Measurements from ENCODE around the genes PACSIN1 and DEF6.

DNA sequence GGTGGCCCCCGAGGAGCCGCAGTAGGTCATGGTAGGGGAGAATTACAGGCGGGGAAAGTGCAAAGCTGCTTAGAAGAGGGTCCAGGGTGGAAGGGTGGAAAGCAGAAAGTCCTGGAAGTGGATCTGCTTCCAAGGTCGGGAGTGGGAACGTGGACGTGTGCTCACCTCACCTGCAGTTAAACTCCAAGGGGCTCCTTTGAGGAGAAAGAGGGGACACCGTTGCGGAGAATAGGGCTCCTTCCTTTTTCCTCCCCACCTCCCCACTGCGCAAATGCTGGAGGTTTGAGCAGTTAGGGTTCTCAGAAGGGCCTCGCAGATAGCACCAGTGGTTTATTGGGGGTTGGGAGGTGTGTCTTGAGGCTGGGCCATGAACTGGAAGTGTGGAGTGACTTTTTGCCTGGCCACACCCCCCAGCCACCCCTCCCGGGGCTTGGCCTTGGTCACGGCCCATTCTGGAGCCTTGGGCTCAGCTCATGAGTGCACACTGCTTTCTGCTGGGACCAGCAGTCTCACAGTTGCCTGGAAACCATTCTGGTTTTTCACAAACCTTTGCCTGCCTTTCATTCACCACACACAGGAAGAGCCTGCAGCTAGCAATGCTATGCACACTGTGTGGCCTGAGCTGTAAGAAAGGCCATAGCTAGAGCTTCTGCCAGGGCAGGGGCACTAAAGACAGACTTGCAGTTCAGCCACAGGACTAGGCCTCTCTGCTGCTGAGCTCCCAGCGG, 100.5 kb upstream of the MLN start:
- PRO-cap = bidirectional peak, plus-strand start at position 453 of the sequence, minus-strand start at position 265 of the sequence

GRCh38 chr6:33995579-33996052, 150.3 kb downstream of the GRM4 start:
- PRO-cap = no peak

DNA sequence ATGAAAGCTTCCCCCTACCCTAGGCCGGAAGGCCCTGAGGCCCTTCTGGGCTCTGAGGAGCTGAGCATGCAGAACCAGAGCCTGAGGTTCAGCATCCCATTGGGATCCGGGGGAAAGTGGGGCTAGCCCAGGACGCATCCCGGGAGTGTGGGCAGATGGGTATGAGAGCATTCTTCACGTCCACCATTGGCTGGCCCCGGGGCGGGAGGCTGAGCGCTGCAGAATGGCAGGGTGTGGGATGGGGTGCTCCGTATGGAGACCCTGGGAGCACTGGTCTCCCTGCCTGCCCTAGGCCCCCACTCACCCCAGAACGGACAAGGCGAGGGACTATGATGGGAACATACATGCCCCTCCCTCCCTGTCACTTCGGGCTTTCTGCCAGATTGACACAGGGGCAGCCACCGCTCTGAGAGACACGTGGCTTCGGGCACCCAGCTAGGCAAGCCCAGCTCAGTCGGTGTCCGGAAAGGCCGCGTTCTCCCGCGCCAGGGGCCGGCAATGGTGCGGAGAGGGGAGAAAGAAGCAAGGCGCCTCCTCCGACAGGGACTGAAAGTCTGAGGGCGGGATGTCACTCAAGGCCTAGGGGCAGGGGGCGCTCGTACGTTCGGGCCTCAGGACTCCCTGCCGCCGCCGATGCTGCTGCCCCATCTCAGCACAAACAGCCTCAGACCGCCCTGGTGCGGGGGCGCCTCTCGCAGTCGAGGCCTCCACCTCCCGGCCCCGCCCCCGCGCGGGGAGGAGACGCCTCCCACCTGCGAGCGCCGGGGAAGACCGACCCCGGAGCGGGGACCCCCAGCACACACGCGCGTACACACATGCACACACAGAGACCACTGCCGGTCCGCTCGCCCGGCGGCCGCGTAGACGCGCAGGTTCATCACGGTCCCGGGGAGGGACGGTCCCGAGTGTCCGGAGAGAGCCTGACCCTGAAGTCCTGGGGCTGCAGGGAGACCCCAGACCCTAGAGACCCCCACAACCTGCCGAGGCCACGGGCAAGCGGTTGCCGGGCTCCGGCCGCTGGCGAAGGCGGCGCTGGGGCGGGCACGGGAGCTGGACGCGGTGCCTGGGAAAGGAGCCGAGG, 2.0 kb downstream of the GRM4 start:
- PRO-cap = no peak

DNA sequence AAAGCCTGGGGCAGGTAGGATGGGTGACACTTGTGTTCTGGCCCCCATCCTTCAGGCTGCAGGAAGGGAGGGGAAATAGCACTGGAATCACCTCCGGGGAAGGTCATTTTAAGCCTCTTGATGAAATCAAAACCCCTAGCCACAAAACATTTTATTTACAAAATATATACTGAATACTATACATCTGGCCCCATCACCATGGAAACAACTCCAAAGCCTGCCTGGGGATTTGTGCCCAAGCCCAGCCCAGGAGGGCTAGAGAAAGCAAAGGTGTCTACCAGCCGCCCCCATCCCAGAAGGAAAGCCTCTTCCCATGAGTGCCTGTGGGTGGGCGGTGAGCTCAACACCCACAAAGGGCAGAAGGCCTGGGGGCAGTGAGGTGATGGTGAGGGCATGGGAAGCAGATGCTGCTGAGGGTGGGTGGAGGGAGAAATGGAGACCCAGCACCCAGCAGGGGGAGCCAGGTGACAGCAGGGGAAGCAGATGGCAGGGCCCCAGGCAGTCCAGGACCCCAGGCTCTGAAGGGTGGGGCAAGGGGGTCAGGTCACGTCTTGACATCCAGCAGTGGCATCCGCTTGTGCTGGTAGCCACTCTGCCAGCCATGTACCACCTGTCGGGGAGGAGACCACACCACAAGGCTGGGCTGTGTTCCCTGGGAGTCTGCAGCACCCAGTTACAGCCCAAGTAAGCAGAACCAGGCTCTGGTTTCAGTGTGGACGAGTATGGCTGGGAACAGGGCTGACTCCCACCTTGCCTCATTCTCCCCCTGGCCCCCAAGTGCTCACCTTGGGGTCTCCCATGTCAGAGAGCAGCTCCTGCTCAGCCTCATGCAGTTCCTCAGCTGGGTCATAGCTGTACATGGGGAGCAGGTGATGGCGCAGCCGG, 2.3 kb downstream of the SMIM29 start:
- PRO-cap = no peak

- PRO-cap = no peak
These were observed 8.4 kb downstream of the NUDT3 start for GRCh38 chr6:34383920-34384610.

GRCh38 chr6:34390409-34391470, 1.7 kb downstream of the NUDT3 start:
- PRO-cap = unidirectional peak, plus-strand start at chr6:34391209

DNA sequence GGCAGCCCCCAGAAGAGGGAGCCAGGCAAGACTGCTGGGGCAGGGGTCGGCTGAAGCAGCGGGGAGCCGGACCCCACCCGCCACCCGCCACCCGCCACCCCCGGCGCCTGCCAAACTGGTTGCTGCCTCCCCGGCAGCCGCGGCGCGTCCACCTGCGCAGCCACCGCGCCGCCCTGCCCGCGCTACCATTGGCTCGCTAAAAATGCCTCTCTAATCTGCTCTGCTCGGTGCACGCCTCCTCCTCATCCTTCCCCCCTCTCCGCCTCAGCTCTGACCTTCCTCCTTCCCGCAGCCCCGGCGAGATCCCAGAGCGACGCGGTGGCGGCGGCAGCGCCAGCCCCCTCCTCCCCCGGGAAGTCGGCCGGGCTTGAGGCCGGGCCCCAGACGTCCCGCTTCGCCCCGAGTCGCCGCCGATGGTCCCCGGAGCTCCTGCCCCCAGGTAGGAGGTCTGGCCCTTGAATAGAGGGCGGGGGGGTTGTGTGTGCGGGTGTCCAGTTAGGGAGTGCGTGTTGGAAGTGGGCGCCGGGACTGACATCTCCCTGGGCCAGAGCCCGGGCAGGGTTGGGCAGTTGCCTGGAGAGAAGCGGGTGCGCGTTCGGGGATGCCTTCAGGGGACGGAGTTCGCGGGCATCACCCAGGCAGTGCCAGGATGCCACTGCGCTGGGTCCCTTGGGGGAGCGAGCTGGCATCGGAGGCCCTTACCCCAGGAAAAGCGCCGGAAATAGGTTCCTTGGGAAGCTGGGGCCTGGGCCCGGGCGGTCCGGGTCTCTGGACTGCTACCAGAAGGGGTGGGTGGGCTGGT, at the start of gene PACSIN1:
Gene PACSIN1, plus strand, starts transcription at position 245 of the 802 bp plus-strand sequence.
- PRO-cap = no peak

- PRO-cap = no peak
These were observed 18.9 kb downstream of the PACSIN1 start for GRCh38 chr6:34484781-34485231.

DNA sequence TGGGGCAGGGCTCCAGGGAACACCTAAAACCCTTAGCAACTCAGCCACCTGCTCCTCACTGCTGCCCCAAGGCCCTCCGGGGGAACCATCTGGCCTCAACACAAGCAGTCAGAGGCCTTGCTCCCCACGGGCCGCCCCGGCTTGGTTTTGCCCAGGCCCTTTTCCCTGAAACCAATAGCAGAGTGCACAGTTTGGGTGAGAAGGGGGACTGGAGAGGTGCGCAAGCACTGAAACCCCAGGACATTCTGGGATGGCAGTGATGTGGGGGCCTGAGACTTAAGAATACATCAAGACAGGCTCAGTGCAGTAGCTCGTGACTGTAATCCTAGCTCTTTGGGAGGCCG, 10.8 kb downstream of the SPDEF start:
- PRO-cap = no peak

DNA sequence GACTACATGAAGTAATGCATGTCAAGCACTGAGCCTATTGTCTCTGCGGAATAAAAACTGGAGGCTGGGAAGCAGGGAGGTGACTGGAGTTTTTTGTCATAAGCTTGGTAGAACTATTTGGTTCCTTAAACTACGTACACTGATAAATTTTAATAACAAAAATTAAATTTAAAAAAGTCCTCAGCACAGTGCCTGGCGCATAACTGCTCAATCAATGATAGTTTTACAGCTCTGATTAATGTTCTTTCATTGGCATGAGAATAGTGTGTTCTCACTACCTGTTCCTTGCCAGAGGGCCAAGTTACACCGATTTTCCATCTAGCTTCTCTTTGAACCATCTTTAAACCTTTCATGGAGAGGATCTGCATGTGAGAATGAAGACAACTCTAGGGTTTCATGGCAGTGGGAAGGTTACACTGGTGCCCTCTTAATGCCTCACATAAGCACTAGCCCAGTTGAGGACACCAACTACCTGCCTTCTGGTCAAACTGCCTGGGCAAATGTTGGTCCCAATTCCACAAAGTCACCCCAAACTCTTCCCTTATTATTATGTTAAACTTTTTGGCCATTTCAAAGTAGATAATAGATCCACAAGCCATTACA, 45.0 kb upstream of the SPDEF start:
- PRO-cap = no peak

DNA sequence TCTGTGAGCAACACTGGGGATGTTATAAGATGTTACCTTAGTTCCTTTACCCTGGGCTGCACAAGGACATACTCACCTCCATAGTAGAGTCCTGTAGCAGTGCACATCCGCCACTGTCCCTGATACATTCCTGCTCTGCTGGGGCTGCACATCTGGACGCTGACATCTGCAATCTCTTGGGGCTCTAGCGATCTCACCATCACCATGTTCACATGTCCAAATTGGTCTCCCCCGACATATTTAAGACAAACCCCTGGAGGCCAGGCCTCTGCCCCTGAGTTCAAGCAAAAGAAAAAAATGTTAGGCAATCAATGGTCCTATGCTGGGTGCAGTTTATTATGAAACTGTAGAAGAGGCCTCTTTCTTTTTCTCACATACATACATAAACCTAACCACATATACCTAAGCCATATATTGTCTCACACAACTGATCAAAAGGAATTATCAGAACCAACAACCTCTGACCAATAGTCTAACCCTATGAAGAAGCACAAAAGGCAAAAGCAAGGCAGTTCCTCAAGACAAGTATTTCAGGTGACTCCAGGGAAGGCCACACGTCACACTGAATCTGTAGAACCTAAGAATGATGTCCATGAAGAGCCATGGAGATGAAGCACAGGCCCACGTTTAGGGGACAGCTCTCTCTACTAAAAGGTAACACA, 49.9 kb downstream of the ILRUN start:
- PRO-cap = no peak

GRCh38 chr6:34760017-34760689, 2.8 kb downstream of the SNRPC start:
- PRO-cap = no peak

- PRO-cap = no peak
These were observed 44.1 kb downstream of the BLTP3A start for GRCh38 chr6:34835832-34836501.

GRCh38 chr6:35009702-35010351, 120.8 kb downstream of the ANKS1A start:
- PRO-cap = no peak

DNA sequence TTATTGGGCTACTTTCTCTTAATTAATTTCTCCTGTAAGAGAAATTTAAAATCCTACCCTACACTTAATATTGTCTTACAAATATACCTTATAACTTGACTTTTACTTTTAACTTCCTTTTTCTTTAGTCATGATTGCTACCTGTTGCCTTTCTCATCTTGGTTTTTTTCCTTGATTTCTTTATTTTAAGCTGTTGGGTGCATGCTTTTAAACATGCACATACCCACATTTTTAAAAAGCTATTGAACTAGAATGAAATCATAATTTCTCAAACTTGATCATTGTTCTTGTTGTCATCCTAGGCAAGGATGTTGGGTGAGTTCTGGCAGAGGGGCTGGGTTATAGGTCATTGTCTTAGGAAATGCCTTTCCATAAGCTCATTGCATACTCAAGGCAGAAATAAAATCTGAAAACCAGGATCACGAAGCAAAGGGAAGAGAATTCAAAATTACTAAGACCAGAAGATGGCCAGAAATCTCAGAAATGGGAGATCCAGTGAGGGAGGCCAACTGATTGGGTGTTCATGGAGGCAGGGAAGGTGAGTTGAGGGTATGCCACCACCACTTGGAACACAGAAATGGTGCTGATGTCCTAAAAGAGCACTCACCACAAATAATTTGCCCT, 114.3 kb downstream of the TCP11 start:
- PRO-cap = no peak

DNA sequence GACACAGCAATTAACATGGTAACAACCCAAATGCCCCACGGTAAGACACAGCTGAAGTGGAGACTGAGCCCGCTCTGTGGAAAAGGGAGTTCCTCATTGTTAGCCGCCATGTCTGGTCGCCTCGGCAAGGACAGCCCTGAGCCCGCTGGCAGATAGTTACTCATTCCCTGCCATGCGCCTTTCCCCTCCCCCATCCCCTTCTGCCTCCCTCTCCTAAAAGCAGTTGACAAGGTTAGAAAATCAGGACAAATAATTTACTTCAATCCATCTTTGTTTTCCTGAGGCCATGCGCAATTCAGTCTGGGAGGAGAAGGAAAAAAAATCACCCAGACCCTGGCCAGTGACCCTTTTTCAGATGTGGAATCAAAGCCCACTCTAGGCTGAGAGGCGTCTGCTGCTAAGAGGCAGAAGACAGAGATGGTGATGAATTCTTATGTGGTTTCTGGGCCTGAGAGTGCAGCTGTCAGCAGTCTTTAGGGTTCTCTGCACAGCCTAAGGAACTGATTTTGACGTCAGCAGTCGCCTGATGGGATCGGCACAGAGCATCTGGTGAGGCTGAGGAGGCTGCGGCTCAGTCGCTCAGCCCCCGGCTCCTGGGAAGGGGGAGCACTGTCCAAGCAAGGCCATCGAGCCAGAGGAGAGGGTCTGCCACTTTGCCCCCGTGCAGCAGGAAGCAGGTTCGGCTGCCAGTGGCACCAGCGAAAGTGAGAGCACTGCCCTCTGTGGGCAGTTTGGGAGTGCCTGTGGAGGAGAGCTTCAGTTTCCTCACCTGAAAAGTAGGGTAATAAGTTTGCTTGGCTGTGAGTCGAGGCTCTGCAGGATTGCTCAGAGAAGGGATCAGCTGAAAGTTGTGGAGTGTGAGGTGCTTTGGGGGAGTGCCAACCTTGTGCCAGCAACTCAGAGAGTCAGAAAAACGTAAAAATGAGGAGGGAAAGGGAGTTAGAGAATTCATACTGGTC, 92.6 kb downstream of the TCP11 start:
- PRO-cap = unidirectional peak, plus-strand start at position 545 of the sequence

DNA sequence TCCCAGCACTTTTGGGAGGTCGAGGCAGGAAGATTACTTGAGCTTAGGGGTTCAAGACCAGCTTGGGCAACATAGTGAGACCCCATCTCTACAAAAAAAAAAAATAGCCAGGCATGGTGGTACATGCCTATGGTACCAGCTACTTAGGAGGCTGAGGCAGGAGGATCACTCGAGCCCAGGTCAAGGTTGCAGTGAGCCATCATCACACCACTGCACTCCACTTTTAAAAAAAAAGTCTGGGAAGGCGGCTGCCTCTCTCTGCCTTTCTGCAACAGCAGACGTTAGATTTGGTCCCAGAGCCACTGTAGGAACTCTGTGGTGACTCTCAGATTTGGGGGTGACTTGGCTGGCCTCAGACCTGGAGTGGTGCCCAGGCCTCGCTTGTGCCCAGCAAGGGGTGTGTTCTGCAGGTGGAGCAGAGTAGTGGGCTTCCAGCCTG, 66.8 kb downstream of the TCP11 start:
- PRO-cap = no peak

DNA sequence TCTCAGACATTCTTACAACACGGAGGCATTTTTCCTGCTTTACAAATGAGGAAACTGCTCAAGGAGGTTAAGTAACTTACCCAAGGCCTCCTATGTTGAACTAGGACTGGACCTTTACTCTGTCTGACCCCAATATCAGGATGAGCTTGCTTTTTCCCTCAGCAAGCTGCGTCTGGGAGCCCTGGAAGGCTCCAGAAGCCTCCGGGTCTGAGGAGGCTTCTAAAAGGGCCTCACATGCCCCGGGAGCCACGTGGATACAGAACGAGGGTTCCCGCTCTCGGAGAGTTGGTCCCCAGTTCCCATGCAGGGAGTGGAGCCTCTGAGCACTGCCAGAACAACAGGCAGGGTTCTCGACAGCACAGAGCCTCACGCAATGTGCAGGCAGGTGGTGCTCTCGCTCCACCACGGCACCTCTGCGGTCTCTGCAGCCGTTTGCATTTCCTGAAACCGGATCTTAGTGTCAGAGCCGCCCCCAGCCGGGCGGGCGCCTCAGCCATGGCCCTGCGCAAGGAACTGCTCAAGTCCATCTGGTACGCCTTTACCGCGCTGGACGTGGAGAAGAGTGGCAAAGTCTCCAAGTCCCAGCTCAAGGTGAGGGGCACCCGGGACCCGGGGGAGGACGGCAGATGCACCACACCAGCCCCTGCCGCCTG, at the start of gene DEF6:
Gene DEF6, plus strand, starts transcription at position 457 of the 653 bp plus-strand sequence.
- PRO-cap = bidirectional peak, plus-strand start at position 457 of the sequence, minus-strand start at position 415 of the sequence

GRCh38 chr6:35403467-35403918, 48.6 kb upstream of the FANCE start:
- PRO-cap = no peak

GRCh38 chr6:35642362-35643245, 46.1 kb downstream of the FKBP5 start:
- PRO-cap = no peak

Measured in ileum (tissue), 1 donor.